HTR-8/SVneo (cell line): ENCODE measurements around a stretch of chr3.

GRCh38 chr3:24100869-24101442, 155.9 kb downstream of the NR1D2 start:
- RRBS: no CpG with 5 or more reads among the region's 12 CpGs

DNA sequence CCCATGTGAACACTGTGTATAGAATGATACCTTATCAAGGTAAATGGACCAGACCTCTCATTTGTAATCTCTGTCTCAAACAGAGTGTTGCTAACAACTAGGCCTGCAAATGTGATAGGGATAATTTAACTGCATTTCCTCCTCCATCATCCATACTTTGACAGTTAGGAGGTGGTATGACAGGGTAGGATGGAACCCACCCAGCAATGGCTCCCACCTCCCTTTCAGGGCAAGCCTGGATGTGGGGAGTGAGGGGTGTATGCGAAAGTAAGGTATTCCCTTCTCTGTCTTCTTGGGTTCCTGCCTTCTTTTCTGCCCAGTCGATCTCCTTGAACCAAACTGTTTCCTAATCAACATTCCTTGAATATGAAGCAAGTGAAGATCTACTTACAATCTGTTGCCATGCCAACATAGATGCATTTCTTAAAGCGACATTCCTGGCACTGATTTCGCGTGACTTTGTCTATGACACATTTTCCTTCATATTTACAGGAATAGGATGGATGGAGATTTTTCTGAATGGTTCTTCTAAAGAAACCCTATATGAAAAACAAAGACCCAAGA, 201.3 kb downstream of the NR1D2 start:
- RRBS: no CpG with 5 or more reads among the region's 5 CpGs

- RRBS: no CpG with 5 or more reads among the region's 9 CpGs
Measured at GRCh38 chr3:24810301-24810998, 315.8 kb upstream of the THRB start.

DNA sequence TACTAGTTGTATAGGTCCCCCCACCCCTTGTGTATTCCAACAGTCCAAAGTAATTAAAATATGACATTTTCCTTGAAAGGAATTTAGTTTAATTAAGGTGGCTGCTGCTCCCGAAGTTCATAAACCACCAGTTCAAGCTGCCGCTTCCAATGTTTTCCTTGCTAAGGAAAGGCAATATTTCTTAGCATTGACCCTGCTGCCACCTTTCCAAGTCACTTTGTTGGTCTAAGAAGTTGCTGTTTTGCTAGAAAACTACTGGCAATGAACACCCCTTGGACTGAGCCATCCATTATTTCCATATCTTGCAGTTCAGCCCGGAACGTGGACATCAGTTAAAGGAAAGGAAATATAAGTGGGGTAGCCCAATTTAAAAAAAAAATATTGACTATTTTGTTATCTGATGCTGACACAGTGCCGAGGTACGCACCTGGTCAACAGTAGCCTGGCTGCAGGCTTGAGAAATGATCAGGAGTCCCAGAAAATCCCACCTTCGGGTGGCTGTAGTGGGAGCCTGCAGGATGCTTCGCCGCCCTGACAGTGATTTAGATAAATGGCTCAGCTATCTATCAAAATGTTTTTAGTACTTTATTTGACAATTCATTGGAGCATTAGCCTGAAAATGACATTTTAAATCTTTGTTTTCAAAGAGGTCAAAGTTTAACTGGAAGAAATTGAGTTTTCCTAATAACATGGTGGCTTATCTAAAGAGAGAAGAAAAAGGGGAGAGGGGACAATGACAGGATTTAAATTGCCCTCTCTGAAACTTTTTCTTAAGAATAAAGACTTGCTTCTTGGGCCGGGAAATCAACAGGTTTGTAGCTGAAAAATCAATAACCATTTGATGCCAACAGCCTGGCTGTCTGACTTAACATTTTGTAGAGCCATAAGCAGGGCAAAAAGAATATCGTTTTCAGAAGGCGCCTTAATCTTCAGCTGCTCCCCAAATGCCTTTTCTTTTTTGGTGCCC, 1.5 kb downstream of the RARB start:
- RRBS: no CpG with 5 or more reads among the region's 12 CpGs

DNA sequence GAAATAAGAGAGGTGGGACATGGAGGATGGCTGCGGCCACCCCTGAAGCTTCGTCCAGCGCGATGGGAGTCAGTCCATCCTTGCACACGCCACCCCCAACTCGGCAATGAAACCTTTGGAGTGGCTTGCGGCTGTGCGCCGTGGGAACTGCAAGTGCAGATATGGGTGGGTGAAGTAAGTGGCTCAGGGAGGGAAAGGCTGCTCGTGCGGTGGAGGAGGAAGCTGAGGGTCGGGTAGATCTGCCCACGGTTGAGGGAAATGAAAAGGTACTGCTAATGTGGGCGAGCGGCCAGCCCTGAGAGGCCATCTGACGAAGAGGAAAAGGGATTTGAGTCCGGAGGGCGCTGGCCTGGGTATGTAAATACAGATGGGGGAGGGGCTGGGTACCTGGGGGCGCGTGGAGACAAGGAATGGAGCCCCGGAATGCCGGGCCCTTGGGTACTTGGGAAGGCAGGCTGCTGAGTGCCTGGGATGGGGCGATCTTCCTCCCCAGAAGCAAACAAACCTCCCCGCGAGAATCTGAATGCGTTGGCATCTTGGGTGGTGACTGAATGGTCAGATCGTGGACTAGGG, 1.2 kb downstream of the LRRC3B start:
- RRBS: 20% methylated on average over 5 of the region's 27 CpGs

- RRBS: no CpG with 5 or more reads among the region's 1 CpG
Measured at GRCh38 chr3:26768278-26768685, 145.7 kb downstream of the LRRC3B start.

DNA sequence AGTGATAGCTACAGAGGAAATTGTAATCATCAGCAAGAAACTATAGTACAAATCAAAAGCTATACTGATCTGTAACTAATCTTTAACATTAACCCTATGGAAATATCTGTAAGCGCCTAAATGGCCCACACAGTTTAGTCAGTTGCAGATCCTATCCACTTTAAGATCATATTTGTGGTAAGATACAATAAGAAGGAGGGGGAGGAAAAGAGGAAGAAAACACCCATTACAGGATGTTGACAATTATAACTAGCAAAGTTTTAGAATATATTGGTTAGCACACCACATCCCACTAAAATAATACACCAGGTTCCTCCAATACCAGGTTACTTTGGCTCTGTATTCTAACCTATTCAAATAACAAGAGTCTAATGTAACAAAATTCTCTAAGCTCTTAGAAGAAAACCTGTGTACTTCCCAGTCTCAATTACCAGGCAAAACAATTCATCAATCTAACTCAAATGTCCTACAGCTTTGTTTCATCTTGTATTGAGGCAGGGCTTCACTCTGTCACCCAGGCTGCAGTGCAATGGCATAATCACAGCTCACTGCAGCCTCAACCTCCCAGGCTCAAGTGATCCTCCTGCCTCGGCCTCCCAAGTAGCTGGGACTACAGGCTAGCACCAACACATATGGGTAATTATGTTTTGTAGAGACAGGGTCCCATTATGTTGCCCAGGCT, 4.3 kb downstream of the SLC4A7 start:
- RRBS: no CpG with 5 or more reads among the region's 2 CpGs

- RRBS: no CpG with 5 or more reads among the region's 3 CpGs
Measured at GRCh38 chr3:27622915-27623323, 99.2 kb downstream of the EOMES start.

DNA sequence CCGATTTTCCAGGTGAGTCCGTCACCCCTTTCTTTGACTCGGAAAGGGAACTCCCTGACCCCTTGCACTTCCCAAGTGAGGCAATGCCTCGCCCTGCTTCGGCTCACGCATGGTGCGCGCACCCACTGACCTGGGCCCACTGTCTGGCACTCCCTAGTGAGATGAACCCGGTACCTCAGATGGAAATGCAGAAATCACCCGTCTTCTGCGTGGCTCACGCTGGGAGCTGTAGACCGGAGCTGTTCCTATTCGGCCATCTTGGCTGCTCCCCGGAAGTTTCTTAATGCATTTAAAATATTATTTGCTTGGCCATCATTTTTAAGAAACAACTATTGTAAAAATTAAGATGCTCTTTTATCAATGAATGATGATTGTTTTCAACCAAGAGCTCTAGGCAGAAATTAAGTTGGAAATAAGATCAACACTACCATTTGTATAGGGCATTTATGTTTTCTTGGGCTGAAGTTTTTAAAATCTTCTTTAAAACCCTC, 99.6 kb upstream of the EOMES start:
- RRBS: no CpG with 5 or more reads among the region's 15 CpGs

- RRBS: no CpG with 5 or more reads among the region's 5 CpGs
Measured at GRCh38 chr3:28667843-28668495, 319.3 kb upstream of the AZI2 start.

DNA sequence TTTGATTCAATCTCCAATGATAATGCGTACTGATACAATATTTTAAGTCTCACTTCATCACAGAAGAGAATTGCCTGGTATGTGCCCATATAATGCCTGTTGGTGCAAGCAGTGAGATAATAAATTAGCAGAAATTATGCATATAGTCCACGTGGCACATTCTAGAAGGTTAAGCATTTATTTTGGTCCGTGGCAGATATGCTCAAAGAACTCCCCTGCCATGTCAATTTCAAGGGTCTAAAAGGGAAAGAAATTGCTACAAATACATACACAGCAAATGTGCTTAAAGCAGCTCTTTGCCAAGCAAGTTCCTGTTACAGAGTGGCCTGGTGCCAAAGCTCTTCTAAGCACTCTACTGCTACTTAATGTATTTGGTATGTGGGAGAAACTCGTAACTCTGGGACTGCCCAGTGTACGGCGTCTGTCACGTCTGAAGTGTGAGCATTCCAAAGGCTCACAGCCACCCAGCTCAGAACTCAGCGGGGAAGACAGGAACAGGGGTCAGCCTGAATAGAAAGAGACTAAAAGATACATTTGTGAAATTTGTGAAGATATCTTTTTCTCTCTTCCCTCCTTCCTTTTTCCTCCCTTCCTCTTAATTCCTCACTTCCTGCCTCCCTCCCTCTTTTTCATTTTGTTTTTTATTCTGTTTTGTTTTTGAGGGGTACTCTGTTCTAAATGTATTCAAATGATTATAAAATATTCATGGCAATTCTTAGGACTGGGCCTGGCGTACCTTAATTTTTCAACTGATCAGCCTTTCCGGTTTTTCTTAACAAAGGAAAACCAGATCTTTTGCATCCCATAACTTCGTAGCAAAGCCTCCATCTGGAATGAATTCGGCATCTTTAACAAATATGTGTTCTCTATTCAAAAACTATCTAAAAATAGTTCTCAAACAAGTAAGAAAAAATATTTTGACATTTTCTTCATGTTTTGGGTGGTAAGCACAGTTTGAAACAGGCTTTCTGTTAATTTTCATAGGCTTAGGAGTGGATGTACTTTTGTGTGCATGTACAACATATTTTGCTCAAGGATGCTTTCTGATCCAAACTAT, 54.7 kb downstream of the RBMS3 start:
- RRBS: no CpG with 5 or more reads among the region's 12 CpGs

GRCh38 chr3:29410693-29411010, 129.8 kb downstream of the RBMS3 start:
- RRBS: no CpG with 5 or more reads among the region's 1 CpG

DNA sequence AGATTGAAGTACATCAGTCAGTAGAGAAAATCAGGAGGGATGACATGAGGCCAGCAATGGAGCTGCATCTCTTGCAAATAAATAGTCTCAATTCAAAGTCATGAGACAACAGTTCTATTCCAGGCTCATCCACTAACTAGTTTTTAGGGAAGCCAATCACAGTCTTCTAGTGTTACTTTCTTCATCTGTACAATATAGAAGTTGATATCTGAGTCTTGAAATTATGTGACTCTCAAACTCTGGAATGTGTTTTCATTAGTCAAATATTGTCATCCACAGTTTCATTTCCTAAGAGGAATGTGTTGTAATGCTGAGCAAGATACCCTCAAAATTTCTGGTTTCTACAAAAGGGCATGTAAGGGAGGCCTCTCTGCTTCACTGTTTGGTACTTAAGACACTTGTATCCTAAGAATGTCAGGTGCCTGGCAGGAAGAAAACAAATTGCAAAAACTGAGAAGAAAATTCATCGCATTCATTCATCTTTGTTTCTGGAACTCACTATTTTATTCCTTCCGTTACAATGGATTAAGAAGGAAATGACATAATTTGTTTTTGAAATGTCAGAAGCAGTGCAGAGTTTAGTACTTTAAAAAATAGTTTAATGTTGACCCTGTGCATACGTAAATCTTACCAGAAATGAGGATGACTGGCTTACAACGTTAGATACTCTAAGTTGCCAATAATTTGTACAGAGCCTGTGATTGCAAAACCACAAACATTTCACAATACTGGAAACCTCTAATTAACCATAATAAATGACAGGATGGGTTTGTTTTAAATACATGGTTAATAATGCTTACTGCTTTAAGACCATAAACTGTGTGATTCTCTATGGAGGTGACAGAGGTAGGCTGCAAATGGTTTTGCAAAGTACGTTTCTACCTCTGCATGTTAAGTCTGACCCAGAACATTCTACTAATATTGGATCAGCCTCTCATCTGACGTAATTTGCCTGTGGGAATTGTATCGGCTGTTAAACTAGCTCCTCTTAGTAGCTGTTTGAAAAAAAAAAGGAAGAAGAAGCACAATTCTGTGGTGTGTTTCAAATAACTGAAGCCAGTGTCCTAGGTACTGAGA, 477.7 kb downstream of the RBMS3 start:
- RRBS: no CpG with 5 or more reads among the region's 7 CpGs

- RRBS: no CpG with 5 or more reads among the region's 9 CpGs
Measured at GRCh38 chr3:29759287-29760042, 478.6 kb downstream of the RBMS3 start.

- RRBS: no CpG with 5 or more reads among the region's 1 CpG
Measured at GRCh38 chr3:30354189-30354563, 252.2 kb upstream of the TGFBR2 start.

DNA sequence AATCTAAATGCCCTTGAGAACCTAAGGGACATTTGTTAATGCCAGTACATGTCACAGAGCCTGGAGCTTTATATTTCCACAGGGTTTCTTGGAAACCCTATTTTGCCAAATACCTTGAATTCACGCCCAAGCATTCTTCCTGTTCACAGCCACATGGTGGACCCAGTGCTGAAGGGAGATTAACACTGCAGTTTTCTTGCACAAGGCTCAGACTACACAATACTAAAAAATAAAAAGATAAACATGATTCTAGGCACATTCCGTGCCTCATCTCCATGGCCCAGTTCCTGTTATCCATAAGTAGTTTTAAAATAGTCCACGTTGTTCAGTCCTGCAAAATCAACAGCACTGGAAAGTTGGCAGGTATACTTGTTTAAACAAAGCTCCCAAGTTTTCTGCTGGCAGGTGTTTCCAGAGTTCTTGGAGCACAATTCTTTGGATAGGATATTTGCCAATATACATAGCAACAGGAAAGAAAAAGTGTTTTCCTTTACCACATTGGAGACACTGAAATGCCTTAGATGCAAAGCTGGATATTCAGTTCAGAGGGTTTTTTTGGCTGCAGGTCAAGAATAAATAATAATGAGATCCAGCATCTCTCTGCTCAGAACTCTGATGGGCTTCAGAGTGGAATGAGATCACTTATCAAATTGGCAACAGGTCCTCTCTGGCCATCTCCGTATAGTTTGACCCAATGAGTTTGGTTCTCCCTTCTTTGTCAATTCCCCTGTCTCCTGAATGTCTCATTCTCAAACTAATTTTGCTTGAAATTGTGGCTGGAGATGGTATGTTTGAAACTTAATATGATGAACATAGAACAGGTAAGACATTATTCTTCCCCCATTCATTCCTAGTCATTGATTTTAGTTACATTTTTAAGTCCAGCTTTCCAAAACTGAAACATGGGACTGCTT, 88.0 kb upstream of the TGFBR2 start:
- RRBS: no CpG with 5 or more reads among the region's 4 CpGs

- RRBS: no CpG with 5 or more reads among the region's 6 CpGs
Measured at GRCh38 chr3:30527585-30528281, 78.7 kb upstream of the TGFBR2 start.

- RRBS: no CpG with 5 or more reads among the region's 5 CpGs
Measured at GRCh38 chr3:30602771-30603445, 3.5 kb upstream of the TGFBR2 start.

GRCh38 chr3:30604654-30605206, 1.7 kb upstream of the TGFBR2 start:
- RRBS: no CpG with 5 or more reads among the region's 8 CpGs